Metastatic Lung Carcinoma in the Adrenal Gland (tissue), 1 donor: ENCODE measurements around the genes CCND2 and DYRK4.

DNA sequence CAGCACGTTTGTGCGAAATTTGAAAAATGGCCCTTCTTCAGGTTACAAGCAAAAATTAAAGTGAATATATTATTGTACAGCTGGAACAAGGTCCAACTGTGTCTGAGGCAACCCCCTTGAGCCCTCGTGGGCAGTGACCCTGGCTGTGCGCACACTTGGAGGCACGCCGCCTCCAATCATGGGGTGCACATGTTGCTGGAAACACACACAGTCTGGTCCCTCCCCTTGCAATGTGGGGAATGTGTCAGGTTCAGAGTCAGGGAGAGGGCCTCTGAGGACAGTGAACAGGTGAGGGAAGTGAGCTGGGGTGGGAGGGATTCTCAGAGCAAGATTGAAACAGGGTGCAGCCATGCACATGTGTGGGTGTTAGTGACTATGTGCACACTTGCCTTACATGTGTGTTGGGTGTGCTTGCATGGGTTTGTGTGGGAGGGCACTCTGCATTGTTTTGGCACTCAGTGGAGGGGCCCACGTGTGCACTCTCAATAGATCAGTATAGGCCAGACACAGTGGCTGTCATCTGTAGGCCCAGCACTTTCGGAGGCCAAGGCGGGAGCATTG, 9.6 kb downstream of the TSPAN9 start:
- PRO-cap, result no peak

DNA sequence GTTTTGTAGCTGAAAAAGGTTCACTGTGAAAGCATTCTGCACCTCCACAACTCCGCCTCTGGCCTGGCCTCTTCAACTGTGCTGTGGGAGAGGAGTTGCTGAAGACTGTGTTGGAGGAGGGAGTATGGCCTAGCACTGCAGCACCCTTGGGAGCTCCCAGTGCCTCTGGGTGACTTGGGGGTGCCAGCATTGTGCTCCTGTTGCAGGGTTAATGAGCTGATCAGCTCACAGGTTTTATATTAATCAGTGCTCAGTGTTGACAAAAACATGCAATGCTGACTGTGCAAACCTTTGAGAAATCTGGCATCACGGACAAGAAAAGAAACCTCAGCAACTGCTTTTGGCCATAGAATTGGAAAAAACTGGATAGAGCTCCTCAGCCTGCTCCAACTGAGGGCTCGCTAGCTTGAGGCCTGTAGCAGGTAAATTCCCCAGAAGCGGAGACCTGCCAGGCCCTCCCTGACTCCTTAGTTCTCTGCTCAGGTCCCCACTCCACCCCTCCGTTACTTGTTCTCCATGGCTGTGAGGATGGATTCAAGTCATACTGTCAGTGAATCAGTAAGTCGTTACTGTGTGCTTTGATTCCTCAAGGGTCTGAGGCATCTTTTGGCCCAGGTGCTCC, 14.7 kb downstream of the TSPAN9 start:
- PRO-cap, result no peak

GRCh38 chr12:3199883-3200980, 123.1 kb downstream of the TSPAN9 start:
- PRO-cap, result no peak

- PRO-cap, result no peak
Observed at GRCh38 chr12:3205778-3206631, 128.8 kb downstream of the TSPAN9 start.

GRCh38 chr12:3278883-3279305, 201.7 kb downstream of the TSPAN9 start:
- PRO-cap, result no peak

DNA sequence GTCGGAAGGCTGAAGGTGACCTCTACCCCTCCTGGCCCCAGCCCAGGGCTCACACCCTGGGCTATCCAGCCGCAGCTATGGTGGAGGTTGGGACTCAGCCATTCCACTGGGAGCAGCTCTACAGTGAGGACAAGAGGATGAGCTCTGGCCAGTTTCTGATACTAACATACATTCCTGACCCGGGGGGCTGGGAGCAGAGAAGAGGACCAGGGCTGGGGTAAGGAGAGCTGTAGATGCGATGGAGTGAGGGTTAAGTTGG, 175.5 kb upstream of the PRMT8 start:
- PRO-cap, result no peak

DNA sequence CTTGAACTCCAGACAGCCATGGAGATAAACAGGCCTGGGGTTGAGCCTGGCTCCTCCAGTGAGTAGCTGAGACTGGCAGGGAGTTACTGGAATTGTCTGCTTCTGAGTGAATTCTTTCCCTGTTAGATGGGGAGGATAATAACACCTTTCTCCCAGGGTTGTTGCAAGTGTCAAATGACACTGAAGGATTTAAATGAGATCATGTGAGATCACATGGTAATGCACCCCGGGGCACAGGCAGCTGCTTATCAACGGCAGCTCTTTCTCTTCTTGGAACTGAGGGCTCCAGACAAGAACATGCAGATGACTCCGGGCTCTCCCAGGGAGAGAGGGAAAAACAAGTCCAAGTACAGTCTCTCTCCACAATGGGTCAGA, 109.0 kb downstream of the PRMT8 start:
- PRO-cap, result no peak

DNA sequence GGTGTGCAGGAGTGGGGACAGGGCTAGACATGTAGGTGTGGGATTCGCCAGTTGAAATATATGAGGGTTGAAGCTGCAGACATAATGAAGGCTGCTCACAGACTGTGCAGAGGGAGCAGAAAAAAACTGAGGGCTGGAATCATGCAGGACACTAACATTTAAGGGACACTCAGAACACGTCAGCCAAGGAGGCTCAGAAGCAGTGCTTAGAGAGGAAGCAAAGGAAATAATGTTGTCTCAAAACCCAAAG, 16.5 kb downstream of the CRACR2A start:
- PRO-cap, result no peak

GRCh38 chr12:3951018-3951241, 77.7 kb upstream of the PARP11 start:
- PRO-cap, result no peak

DNA sequence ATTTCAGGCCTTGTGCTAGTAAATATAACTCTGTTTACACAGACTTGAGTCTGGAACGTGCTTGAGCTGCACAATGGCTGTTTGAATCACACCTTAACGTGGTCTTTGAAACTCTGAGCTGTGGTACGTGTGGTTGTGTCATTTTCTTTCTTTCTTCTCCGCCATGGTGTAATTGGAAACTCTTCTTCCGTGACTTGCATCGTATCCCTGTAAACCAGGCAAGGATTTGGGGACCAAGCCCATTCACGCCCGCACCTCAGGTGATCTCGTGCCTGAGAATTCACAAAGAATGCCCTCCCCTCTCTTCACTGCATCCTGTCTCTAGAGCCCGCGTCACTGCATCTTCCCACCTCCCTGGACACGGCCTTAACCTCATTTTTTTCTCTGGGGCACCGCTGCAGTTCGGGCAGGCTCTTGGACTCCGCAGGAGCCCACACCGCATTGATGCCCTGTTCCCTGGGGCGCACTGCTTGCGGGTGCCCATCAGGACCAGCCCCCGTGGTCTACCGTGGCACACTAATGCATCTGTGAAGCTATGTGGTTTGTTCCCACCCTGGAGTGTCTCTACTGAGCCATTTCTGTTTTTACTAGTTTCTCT, 78.4 kb upstream of the PARP11 start:
- PRO-cap, result no peak

DNA sequence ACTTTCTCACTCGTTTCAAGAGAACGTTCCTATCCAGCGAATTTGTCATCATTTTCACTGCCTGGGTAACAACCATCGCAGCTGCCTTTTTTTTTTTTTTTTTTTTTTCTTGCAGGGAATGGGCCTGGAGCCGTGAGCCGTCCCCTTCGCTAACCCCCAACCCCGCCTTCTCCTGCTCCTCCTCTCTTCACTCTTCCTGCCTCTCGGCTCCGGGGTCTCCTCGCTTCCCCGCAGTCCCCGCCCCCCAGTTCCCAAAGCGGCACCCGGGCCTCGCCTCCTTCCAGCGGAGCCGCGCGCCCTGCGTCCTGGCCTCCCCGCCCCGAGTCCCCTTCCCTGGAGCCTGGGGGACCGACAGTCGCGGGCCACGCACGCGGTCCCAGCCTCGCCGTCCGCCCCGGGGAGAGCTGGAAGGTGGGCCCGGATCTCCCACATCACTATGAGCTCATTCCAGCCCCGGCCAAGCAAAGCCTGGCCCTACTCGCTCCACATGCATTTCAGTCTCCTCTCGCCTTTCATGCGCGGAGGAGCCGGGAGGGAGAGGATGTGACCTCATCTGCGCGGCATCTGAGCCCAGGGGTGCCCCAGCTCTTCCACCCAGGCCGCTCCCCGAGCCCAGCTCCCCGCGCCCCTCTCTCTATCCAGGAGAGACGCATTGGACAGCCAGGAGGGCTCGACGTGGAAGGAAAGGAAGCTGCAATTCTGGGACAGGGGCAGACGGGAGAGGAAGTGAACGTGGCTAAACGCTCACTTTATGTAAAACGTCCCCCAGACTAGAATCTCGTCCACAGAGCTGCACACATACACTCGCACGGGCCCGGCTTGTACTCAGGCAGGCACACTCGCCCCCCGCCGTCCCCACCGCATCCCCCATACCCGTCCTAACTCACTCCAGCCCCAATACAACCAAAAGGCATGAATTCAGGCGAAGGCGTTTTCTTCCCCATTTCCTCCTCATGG, 108.8 kb upstream of the CCND2 start:
- PRO-cap, result no peak

GRCh38 chr12:4273234-4274259, at the start of gene CCND2:
Gene CCND2, plus strand, starts transcription at chr12:4273762.
- PRO-cap, result bidirectional peak, plus-strand start at chr12:4273762, minus-strand start at chr12:4273585

DNA sequence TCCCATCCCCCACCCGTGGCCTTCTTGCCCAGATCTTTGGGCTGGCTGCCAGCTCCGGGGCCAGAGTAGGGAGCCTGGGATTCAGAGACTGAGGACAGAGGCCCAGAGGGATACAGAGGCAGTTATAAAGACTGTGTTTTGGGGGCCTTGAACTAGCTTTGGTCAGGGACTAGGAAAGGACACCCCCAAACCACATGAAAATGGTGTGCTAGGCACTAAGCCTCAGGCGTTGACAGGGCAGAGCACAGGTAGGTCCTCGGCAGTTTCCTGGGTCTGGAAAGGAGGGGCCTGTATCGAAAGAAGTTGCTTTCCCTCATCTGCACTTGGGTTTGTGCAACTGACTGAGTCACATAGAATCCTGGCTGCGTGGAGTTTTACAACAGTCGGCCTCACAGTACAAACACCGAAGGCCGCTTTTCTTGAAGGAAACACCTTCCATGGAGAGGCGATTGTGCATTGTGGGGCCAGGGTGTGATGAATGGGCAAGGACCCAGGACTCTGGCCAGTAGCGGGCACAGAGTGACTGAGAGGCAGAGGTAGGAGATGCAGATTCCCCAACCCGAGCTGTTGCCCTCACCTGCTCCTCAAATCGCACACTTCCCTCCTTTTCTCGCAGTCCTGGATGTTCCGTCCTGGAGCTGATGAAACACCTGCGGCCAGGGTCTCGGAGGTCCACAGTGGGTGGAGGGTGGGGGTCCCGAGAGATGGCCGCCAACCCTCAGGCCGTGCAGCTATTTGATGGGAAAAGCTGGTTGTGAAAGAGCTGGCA, 7.6 kb downstream of the CCND2 start:
- PRO-cap, result no peak

DNA sequence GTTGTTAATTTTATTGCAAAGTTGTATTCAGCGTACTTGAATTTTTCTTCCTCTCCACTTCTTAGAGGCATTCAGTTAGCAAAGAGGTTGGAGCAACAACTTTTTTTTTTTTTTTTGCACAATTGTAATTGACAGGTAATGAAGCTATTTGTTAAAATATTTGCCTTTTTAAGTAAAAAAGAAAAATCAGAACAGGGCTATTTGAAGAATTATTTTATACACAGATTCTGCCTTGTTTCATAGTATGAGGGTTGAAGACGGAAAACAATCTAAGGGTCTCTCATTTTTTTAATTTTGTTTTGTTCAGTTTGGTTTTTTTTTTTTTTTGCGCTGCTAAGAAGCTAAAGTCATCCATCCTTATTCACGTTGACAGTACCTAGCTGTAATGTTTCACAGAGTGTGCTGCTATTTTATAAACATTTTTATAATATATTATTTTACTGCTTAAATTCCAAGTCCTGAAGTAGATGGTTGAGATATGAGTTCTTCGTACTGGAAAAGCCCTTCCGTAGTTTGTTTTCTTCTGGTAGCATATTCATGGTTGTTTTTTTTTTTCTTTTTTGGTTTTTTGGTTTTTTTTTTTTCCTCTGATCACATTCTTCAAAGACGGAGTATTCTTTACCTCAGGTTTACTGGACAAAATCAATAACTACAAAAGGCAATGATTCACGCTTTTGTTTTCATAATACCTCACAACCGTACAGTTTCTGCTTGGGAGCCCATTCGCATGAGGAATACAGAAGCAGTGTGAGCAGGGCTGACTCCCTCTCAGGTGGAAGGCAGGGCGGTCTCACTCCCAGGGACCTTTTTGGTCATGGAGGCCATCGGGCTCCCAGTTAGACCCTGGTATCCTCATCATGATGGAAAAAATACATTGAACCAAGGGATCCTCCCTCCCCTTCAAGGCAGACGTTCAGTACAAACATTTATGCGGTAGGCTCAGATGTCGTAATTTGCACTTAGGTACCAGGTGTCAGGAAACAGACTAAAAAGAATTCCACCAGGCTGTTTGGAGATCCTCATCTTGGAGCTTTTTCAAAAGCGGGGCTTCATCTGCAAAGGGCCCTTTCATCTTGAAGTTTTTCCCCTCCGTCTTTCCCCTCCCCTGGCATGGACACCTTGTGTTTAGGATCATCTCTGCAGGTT, 19.3 kb upstream of the TIGAR start:
- PRO-cap, result no peak

GRCh38 chr12:4561816-4562734, at the start of gene DYRK4:
Gene DYRK4, plus strand, starts transcription at chr12:4562208.
- PRO-cap, result bidirectional peak, plus-strand start at chr12:4562220, minus-strand start at chr12:4562082

DNA sequence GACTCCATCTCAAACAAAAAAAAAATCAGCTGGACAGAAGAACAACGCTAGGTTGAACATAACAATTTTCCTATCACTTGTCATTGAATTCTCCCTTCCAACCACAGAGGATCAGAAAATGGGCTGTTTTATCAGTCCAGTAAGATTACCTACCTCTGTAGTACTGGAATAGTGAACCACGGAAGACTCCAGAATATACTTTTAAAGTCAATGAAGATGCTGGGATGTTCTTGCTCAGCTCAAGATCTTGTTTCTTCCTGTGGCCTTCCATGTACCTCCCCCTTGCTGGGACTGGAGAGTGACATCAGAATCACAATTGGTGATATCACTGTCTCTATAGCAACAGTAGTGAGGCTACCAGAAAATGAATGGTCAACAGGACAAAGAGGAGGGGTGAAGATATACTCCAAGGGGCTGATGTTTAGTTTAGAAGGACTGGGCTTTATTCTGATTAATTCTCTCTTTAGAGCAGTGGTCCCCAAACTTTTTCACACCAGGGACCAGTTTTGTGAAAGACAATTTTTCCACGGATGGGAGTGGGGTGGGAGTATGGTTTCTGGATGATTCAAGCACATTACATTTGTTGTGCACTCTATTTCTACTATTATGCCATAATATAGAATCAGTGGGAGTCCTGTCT, 3.8 kb downstream of the AKAP3 start:
- PRO-cap, result no peak

GRCh38 chr12:4719676-4720358, 383 bp upstream of the GALNT8 start:
- PRO-cap, result no peak

GRCh38 chr12:5333039-5333451, 98.9 kb upstream of the NTF3 start:
- PRO-cap, result no peak

- PRO-cap, result no peak
Observed at GRCh38 chr12:5432691-5433089, 782 bp downstream of the NTF3 start.

DNA sequence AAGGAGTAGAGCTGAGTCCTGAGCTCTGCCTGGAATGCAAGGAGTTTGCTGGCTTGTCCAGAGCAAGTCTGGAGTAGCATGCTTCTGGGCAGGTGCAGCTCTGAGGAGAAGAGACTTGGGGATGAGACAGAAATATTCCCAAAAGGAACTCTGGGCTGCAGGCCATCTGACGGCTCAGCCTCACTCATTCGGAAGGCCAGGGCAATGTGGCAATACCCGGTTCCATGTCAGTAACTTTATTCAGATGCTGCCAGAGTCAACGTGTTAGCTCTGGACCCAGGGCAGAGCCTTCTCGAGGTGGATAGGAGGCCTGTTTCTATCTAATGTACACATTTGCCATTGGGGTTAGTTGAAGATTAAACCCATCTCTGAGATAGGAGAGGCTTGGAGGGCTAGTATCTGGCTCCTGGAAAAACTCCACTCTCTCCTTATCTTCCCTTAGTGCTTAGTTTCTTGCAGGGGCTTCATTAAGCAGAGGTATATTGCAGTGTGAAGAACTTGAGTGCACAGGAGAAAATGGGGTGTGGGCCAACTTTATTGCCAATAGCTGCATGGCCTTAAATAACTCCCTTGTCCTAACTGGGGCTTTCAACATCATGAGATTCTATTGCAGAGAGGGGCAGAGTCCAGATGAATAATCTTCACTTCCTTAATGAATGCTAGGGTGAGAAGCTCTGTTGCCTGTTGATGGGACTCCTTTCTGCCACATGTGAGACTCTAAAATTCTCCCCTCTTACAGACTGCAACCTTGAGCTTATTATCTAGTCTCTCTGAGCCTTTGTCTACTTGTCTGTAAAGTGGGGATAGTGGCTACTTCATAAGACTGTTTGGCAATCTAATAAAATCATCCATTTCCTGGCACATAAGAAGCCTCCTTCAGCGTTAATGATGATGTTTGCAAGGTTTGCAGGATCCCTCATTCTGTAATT, 65.7 kb downstream of the NTF3 start:
- PRO-cap, result no peak